OVCAR3 (cell line): Measurements from ENCODE around the gene SECISBP2.

DNA sequence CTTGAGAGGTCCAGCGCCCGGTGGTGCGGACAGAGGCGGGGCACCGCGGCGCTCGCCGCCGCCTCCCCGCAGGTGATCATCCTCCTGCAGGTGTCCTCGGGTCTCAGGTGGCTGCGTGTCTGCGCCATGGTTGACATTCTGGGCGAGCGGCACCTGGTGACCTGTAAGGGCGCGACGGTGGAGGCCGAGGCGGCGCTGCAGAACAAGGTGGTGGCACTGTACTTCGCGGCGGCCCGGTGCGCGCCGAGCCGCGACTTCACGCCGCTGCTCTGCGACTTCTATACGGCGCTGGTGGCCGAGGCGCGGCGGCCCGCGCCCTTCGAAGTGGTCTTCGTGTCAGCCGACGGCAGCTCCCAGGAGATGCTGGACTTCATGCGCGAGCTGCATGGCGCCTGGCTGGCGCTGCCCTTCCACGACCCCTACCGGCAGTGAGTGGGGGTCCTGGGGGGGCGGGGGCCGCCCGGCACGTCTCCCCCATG is 370 bp downstream of the NXNL2 start:
- RRBS, result 7% methylated on average over 5 of the region's 56 CpGs

GRCh38 chr9:88814263-88814953 is 176.9 kb upstream of the S1PR3 start:
- RRBS, result no CpG with 5 or more reads among the region's 6 CpGs

GRCh38 chr9:88921956-88922383 is 69.3 kb upstream of the S1PR3 start:
- RRBS, result no CpG with 5 or more reads among the region's 8 CpGs

- RRBS, result no CpG with 5 or more reads among the region's 13 CpGs
These were observed 58.5 kb upstream of the S1PR3 start for GRCh38 chr9:88932733-88933200.

DNA sequence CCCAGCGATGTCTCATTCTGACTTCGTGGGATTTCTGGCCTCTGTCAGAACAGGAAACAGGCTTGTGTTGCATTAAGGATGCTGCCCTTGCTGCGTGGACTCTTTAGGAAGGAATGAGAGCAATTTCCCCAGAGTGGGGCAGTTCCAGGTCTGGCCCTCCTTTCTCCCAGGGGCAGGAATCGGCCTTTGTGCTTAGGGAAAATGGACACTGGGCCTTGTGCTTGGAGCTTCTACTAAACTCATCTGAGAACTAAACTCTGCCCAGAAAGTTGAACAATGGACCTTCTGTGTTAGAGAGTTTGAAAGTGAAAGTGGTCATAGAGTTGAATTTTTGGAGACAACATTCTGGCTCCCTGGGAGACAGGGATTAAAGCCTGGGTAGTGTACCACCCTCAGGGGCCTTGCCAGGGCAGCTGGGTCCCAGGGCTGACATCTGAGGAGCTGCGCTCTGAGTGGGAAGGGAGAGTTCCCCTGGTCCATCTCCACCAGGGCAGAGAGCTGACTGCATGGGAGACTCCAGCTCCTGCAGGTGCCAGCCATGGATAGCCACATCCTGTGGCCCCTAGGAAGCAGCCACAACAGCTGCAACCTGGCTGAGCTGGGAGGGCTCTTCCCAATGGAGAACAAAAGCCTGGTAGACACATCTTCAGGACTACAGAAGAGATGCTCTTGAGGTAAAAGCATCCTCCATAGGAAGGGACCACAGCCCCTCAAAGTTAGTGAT is 37.6 kb upstream of the S1PR3 start:
- RRBS, result no CpG with 5 or more reads among the region's 5 CpGs

DNA sequence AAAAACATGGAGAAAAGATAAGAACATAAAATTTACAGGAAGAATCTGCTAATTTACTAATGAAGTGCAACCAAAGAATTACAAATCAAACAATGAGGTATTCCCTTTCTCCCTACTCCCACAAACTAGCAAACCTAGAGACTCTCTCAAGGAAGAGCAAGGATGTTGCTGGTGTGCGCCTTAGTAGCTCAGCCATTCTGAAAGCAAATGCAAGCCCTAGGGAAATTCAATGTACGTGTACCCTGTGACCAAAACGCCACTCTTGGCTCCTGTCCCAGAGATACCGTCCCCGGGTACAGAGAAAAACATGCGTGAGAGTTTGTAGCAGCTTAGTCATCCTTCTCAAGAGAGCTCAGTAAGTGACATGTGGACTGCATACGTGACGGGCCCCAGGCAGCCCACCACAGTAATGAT is 45.0 kb downstream of the S1PR3 start:
- RRBS, result no CpG with 5 or more reads among the region's 8 CpGs

- RRBS, result no CpG with 5 or more reads among the region's 10 CpGs
These were observed 24.1 kb downstream of the SHC3 start for GRCh38 chr9:89154341-89155103.

DNA sequence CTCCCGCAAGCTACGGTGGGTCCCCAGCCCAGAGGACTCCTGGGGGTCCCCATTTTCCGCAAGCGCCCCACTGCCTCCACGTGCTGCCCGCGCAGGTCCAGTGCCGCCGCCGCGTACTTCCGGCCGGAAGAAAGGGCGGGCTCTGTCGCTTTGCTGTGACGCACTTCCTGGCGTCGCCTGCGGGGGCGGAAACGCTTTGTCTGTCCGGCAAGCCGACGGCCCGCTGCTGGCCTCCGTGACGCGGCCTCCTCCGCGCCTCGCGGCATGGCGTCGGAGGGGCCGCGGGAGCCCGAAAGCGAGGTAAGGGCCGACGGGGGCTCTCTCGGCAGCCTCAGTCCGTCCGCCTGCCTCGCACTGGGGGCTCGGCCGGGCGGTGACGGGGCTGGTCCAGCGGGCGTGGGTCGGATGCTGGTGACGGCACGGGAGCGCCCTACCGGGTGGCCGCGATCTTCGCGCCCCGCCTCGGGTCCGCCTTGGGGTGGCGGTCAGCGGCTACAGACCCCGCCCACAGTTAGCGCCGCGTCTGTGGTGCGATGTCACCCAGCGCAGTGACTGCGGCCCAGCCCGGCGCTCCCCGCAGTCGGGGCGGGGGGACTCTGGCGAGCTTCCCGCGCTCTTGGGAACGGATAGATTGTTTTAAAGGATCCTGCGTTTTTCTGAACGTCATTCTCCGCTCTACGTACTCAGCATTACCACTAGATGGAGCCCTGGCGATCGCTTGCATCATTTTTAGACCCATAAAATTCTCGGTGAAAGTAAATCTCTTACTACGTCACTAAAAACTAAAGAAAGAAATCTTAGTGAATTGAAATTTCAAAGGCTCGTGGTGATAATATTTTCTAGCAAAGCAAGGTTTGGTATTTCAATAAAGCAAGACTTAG is at the start of gene SECISBP2:
SECISBP2 (plus strand) TSS at position 188 of the 881 bp plus-strand sequence.
- RRBS, result 3% methylated on average over 29 of the region's 89 CpGs

- RRBS, result no CpG with 5 or more reads among the region's 11 CpGs
These were observed 10.9 kb downstream of the SECISBP2 start for GRCh38 chr9:89329200-89329535.

DNA sequence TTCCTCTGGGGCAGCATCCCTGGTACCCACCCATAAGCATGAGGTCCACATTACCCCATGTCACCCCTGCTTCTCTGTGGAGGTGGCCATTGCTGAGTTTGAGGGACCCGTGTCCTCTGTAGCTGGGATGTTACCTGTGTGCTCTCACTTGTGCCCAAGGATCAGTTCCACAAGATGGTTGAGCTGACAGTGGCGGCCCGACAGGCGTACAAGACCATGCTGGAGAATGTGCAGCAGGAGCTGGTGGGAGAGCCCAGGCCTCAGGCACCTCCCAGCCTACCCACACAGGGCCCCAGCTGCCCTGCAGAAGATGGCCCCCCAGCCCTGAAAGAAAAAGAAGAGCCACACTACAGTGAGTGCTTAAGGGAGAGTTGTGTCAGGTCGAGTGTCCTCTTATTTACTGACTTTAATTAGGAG is 39.5 kb downstream of the SECISBP2 start:
- RRBS, result no CpG with 5 or more reads among the region's 5 CpGs

DNA sequence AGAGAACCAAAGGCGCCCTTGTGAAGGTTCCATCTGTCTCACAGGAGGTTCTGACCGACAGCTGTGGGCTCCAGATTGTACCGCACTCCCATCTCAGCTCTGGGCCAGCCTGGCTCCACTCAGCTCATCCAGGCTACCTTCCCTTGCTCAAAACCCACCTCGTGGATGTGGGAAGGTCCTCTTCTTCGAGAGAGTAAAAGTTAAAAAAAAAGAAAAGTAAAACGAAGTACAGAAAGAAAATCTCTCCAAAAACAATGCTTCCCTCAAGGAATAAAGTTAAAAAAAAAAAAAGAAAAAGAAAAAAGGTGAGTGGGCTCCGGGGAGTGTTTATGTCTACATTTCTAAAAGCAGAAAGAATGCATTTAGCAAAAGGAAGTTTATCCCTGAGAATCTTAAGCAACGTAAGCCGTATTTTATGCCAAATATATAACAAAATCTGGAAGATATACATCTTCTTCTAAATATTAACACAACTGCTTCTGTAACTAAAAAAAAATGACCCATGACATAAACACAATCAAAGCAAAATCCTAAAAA is 59.5 kb downstream of the SECISBP2 start:
- RRBS, result no CpG with 5 or more reads among the region's 9 CpGs

- RRBS, result no CpG with 5 or more reads among the region's 13 CpGs
These were observed 71.3 kb downstream of the SEMA4D start for GRCh38 chr9:89426454-89427096.

DNA sequence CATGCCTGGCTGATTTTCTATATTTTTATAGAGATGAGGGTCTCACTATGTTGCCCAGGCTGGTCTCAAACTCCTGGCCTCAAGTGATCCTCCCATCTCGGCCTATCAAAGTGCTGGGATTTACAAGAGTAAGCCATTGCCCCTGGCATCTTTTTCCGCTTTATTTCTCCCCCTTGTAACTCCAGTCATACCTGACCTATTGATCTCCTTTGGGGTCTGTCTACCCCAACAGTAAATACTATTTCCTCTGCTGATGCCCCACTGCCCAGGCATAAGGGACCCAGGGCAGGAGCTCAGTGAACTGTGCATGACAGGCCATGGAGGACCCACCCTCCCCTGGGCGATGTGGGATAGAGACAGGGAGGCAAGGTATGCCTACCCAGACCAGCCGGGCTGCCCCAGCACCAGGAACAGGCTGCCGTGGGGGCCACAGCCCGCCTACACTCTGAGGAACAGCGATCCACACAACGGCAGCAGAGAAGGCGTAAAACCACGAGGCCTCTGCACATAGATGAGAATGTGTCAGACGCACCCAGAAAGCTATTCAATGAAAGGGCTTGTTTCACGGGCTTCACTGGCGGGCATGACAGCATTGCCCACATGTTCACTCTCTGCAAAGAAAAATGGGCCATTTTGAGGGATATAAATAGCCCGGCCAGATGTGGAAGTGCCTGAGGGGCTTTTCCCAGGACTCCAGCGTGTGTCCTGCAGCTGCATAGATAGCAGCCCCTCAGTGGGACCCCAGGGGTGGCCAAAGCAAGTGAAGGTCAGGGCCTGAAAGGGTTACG is 49.6 kb downstream of the SEMA4D start:
- RRBS, result no CpG with 5 or more reads among the region's 16 CpGs

DNA sequence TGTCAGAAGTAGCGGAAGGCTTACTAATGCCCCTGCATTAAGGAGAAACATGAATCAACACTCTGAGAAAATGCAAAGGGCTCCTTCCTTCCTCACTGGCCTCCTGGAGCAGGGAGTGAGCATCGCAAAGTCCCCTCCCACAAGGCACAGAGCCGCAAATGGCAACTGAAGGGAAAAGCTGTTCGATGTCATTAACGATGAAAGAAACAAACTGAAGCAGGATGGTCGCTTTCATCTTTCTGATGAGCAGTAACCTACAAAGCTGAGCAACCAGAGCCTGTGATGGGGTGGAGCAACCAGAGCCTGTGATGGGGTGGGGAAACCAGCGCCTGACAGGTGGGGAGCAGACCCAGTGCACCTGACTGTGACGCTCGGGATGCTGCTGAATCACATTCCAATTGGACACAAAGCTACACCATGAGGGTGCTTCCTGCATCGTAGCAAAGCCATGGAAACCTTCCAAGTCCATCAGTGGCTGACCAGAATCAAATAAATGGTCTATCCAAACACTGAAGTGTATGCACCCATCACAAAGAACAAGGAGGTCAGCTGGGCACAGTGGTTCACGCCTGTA is 40.9 kb downstream of the SEMA4D start:
- RRBS, result no CpG with 5 or more reads among the region's 11 CpGs

- RRBS, result no CpG with 5 or more reads among the region's 24 CpGs
These were observed 1.7 kb upstream of the GADD45G start for GRCh38 chr9:89602992-89603614.

- RRBS, result 20% methylated on average over 4 of the region's 15 CpGs
These were observed 60.1 kb downstream of the GADD45G start for GRCh38 chr9:89664787-89665393.

GRCh38 chr9:89674553-89675388 is 70.0 kb downstream of the GADD45G start:
- RRBS, result no CpG with 5 or more reads among the region's 13 CpGs

DNA sequence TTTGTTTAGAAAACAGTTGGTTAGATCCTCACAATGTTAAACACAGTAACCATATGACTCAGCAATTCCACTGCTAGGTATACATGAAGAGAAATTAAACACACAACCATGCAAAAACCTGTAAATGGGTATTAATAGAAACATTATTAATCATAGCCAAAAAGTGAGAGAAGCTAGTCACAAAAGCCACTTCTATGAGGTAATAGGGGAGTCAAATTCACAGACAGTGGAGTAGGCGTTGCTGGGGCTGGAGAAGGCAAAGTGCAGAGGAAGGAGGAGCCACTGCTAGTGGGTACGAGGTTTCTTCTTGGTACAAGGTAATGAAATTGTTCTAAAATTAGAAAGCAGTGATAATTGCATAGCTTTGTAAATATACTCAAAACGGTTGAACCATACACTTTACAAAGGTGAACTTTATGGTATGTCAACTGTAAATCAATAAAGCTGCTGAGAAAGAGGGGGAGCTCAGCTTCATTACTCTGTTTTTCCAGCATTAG is 364.4 kb downstream of the GADD45G start:
- RRBS, result no CpG with 5 or more reads among the region's 3 CpGs

- RRBS, result no CpG with 5 or more reads among the region's 11 CpGs
These were observed 389.4 kb downstream of the GADD45G start for GRCh38 chr9:89993899-89994856.

DNA sequence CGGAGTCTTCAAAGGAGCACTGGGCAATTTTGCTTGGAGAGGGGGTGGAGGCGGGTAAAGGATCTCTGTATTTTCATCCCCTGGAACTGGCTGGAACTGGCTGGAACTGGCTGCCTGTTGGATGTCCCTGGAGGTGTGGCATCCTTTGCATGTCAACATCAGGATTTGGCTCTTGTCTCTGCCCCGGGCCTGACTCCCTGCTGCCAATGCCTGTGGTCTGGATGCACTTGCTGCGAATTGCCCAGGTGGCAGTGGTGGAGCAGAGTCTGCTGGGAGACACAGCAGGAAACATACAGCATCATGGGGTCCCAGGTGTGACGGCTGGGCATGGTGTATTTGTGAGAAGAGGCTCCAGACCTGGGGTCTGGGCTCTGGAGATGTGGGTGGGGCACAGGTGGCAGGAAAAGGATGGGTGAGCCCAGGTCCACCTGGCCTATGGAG is 391.4 kb downstream of the GADD45G start:
- RRBS, result no CpG with 5 or more reads among the region's 5 CpGs